Bile duct (tissue), 1 donor: ENCODE measurements around a stretch of chrX.

DNA sequence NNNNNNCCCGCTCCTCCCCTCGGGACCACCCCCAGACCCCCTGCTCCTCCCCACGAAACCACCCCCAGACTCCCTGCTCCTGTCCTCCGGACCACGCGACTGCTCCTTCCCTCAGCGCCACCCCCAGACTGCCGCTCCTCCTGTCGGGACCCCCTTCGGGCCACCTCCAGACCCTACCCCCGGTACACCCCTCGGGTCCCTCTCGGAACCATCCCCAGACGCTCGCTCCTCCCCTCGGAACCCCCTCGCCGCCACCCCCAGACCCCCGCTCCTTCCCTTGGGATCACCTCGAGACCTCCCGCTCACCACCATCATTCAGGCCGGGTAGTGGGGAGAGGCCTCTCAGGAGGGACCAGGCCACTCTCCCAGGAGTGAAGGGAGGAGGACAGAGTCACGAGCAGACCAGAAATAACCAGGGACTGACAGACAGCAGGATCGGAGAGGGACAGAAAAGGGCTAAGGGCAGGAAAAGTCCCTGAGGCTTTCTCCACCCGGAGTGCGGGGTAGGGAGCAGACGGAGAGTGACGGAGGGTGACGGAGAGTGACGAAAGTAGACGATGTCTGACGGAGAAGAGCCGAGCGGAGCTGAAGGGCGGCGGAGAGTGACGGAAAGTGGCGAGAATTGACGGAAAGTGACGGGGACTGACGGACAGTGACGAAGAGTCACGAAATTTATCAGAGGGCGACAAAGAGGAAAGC, 54.7 kb upstream of the PLCXD1 start:
- PRO-cap, result no peak

GRCh38 chrX:262515-263040, 18.6 kb upstream of the PLCXD1 start:
- PRO-cap, result no peak

DNA sequence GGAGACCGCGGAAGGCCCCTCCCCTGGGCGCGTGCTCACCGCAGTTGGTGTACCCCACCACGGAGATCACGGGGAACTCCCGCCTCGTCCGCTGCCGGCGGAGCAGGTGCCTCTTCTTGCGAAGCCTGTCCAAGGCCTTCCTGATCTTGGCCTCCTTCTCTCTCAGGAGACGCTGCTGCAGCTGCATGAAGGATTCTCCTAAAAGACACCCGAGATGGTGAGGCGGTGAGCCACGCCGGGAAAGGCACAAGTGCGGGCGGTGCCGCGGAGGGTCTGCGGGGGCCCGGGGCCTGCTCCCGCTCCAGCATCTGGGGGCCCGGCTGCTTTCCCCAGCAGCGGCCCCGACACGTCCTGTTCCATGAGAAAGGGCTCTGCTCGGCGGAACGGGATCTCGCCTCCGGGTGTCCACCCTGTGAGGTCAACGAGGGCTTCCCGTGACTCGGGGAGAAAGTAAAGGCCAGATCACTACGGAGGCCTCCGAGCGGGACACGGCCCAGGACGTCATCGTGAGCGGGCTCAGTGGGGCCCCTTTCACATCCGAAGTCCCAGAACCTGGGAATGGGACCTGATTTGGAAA, 5.8 kb downstream of the GTPBP6 start:
- PRO-cap, result no peak

- PRO-cap, result no peak
Measured at GRCh38 chrX:367661-368124, 19.0 kb downstream of the PPP2R3B start.

DNA sequence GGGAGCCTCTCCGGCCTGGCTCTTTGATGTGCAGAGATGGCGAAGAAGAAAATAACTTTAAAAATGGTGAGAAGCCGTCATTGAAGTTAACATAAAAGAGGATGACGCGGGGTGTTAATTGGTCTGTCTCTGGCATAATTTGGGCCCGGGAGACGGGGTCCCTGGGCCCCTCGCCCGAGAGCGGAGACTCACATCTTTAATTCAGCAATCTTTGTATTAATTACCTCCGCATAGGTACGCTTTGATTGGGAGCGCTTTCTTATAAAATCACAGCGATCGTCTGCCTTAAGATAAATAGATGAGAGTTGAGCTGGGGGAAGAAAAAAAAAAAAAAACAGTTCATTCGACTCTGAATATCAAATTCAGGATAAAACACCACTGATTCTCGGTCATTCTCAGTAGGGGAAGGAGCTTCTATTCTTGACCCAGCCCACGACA, 48.5 kb upstream of the PPP2R3B start:
- PRO-cap, result no peak

DNA sequence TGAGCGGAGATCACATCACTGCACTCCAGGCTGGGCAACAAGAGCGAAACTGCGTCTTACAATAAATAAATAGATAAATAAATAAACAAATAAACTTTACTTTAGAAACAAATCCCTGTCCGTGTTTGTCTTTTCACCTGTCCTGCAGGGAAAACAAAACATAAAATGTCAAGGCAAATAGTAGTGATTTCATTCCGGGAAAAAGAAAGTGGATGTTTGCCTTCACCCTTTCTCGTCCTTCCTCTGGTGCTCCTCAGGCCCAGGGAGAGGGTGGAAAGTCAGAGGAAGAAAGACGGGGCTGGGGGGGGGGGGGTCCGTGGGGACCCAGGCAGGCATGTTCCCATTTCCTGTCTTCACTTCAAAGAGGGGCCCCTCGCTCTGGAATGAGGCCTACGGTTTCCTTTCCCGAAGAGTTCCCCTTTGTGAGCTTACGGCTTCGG, 39.9 kb downstream of the SHOX start:
- PRO-cap, result no peak

- PRO-cap, result no peak
Measured at GRCh38 chrX:1026261-1026688, 186.2 kb downstream of the CRLF2 start.

GRCh38 chrX:1392259-1393222, 628 bp upstream of the SLC25A6 start:
- PRO-cap, result bidirectional peak, plus-strand start at chrX:1392374, minus-strand start at chrX:1392112; bidirectional peak, plus-strand start at chrX:1393055, minus-strand start at chrX:1392953

DNA sequence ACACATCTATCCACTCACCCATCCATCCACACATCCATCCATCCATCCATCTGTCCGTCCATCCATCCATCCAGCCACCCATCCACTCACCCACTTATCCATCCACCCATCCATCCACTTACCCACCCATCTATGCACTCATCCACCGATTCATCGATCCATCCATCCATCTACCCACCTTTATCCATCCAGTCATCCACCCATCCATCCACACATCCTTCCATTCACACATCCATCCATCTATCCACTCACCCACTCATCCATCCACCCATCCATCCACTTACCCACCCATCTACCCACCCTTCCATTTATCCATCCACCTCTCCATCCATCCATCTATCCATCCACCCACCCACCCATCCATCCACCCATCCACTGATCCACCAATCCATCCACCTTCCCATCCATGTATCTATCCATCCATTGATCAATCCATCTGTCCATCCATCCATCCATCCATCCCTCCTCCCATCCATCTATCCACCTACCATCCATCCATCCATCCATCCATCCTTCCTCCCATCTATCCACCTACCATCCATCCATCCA, 28.1 kb downstream of the ASMTL start:
- PRO-cap, result no peak

- PRO-cap, result bidirectional peak, plus-strand start at chrX:1454003, minus-strand start at chrX:1453742
Measured at GRCh38 chrX:1453837-1454104, 1.1 kb upstream of the ASMTL start.

DNA sequence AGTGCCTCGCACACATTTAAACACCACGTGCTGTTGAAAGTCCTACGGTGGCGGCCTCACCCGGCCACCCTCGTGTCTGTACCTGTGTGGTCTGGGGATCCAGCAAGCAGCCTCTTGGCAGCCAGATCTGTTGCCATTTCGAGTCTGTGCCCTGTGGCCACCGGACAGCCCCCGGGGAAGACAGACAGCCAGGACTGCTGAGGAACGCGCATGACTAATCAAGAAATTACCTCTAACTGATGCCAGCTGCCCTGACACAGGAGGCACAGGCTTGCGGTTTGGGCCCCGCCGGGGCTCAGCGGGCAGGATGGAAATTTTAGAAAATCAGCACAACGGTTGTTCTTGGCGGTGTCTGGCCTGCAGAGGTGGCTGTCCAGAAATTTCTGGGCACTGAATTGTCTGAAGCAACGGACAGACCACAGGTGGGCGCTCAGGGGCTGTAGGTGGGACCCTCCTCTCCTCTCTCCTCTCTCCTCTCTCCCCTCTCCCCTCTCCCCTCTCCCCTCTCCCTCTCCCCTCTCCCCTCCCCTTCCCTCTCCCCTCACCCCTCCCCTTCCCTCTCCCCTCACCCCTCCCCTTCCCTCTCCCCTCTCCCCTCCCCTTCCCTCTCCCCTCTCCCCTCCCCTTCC, 15.7 kb upstream of the ASMTL start:
- PRO-cap, result no peak

- PRO-cap, result no peak
Measured at GRCh38 chrX:1470497-1470907, 17.8 kb upstream of the ASMTL start.

DNA sequence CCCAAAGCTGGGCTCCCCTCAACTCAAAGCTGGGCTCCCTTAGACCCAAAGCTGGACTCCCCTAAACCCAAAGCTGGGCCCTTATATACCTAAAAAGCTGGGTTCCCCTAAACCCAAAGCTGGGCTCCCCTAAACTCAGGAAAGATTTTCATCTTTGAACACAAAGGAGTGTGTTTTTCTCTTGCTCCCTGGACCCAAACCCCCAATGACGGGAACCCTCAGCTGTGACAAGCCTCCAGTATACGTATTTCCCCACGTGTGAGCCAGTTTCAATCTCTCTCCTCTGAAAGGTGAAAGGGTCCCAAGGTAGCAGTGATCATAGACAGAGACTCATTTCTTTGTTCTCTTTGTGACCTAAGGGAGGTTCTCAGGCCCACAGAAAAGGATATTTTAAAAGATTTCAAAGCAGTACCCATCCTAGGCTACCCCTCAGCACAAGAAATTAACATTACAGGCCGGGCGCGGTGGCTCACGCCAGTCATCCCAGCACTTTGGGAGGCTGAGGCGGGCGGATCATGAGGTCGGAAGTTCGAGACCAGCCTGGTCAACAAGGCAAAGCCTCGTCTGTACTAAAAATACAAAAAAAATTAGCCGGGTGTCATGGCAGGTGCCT, 31.4 kb upstream of the ASMTL start:
- PRO-cap, result no peak

GRCh38 chrX:1537422-1537918, 485 bp upstream of the P2RY8 start:
- PRO-cap, result bidirectional peak, plus-strand start at chrX:1537640, minus-strand start at chrX:1537498

DNA sequence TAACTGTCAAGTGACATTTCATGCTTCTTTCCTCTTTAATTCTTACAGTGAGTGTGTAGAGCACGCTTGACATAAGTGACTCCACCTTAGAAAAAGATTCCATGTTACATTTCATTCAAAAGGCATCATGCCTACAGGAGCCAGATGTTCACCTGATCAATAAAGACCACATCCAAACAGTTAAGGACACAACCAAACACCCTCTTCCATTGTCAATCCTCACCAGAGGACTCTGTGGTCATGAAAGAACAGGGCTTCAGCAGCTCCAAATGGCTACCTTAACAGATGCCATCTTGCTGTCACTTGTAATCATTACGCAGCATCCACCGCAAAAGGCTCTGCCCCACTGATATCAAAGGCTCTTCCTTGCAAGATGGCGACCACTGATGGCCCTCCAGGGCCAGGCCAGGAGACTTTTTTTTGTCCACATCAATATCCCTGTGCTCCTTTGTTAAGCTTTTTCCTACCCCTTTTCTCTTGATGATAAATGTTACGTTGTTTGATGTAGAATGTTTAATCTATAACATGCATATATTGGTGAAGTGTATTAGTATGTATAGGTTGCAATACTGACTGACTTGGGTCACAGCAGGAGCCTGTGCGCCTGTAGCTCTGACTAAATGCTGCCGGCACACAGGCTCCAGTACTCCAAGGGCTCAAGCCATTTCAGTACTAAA, 157.3 kb downstream of the DHRSX start:
- PRO-cap, result no peak

DNA sequence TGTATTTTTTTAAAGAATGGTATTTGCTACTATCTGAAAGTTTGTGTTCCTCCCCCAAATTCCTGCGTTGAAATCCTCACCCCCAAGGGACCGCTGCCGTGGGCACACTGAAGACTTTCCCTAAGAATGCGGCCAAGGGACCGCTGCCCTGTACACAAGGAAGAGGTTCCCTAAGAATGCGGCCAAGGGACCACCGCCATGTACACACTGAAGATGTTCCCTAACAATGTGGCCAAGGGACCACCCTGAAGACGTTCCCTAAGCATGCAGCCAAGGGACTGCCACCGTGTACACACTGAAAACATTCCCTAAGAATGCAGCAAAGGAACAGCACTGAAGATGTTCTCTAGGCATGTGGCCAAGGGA, 55.3 kb downstream of the DHRSX start:
- PRO-cap, result no peak

DNA sequence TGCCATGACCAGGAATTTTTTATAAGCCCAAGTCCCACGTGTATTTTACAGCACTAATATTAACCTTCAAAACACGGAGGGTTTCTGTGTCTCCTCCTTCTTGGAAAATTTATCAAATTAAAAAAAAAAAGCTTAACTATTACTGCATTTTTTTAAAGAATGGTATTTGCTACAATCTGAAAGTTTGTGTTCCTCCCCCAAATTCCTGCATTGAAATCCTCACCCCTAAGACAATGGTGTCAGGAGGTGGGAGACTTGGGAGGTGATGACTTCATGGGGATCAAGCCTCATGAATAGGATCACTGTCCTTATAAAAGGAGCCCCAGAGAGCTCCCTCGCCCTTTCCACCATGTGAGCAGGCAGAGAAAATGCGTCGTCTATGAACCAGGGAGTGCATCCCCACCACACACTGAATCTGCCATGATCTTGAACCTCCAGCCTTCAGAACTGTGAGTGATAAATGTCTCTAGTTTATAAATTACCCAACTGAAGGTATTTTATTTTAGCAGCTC, 38.0 kb downstream of the DHRSX start:
- PRO-cap, result no peak

DNA sequence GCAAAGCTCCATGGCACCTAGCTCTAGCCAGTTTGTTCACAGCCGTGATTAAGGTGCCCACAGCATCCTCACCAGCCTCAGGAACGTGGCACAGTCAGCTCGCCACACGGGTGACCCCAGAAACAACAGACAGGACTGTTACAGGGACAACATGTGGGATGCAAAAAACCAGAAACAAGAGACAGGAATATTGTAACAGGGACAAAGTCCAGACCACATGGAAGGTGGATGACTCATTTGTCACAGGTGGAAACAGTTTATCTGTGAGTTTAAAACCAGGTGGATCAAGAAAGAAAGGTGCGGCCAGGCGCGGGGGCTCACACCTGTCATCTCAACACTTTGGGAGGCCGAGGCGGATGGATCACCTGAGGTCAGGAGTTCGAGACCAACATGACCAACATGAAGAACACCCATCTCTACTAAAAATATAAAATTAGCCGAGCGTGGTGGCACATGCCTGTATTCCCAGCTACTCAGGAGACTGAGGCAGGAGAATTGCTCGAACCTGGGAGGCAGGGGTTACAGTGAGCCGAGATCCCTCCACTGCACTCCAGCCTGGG, 23.4 kb downstream of the DHRSX start:
- PRO-cap, result no peak

DNA sequence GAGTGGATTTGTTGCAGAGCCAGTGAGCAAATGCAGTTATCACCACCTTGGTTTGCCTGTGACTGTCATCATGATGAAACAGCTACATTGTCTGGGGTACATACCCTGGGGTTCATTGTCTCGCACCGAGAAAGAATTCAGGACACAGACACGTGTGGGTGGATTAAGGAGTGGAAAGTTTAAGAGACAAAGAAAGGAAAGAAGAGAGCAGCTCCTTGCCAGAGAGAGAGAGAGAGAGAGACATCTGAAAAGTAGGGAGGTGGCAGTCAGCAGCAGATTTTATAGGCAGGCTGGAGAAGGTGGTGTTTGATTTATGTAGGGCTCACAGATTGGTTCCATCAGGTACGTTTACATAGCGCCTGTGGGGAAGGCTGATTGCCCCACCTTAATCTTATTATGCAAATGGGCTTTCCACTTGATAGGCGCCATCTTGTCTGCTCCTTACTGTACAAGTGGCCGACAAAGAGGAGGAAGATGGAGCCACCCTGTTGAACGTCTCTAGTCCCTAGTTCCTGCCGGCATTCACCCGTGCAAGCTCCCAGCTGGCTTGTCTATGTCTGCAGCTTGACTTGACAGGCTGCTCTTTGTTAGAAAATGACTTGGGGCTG, 49.0 kb upstream of the DHRSX start:
- PRO-cap, result no peak

DNA sequence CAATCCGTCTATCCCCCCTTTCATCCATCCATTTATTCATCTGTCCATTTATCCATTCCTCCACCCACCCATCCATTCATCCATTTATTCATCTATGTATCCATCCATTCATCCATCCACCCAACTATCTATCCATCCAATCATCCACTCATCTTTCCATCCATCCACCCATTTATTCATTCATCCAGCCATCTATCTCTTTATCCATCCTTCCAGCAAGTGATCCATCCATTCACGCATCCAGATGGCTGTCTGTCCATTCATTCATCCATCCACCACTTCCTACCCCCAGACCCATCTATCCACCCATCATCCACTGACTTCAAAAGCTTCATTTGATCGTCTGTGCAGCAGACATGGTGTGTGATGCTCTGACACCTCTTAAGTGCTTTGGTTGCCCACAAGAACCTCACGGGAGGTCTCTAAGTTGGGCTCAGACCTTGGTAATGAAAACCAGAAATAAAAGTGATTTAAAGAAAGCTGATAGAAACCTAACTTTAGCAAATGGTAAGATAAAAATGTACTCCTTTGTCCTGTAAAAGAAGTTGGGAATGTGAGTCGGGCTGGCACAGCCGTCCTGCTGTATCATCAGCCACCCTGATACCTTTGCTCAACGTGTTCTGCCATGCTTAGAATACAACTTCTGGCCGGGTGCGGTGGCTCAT, 83.8 kb upstream of the CD99 start:
- PRO-cap, result no peak